ENCODE results near the gene EPC1.

GRCh38 chr10:30000232-30000676 lies 59.1 kb downstream of the JCAD start:
- PRO-cap = no peak

DNA sequence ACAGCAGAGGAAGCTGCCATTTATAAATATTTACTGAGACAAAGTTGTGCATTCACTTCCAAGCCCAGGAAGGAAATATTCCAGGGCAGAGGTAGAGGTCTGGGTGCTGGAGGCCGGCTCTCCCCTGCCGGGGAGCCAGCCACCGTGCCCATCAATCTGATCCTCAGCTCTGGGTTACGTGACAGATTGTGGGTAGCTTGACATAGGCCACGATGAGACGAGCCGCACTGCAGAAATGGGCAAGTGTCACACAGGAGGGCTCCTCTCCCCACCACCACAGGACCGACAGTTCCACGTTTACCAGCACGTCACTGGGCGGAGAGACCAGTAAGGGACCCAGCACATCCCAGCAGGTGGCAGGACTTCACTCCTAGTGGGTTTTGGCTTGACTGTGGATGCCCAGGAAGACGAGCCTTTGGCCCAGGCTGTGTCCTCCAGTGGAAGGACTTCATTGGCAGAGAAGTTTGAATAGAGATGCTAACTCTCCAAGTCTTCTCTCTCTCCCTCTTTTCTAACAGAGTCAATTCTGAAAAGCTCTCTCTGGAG lies 129.2 kb upstream of the JCAD start:
- PRO-cap = no peak

DNA sequence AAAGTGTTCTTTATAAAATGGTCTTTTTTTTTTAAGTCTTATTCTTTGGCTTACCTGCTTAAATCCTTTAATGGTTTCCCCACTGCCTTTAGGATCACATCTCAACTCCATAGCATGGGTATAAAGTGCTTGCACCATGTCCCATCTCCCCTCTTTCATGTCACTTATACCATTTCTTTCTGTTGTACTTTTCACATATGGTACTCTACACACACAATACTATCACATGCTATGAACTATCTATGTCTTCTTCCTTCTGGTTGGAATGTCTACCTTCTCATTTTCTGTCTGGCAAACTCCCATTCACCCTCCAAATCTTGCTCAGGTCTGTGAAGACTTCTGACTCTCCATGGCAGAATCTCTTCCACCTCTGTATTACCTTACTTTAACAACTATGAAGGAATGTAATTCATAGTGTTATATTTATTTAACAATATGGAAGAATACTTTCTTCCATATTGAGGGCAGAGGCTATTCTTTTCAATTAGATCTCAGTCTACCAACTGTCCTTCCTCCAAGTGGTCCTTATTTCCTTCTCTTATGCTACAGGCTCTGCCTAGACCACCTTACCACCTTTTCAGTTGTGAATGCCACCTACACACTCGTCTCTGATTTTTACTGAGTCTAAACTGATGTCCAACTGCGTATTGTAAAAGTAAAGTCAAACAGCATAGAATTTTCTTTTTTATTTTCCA lies 4.9 kb downstream of the MTPAP start:
- PRO-cap = no peak

DNA sequence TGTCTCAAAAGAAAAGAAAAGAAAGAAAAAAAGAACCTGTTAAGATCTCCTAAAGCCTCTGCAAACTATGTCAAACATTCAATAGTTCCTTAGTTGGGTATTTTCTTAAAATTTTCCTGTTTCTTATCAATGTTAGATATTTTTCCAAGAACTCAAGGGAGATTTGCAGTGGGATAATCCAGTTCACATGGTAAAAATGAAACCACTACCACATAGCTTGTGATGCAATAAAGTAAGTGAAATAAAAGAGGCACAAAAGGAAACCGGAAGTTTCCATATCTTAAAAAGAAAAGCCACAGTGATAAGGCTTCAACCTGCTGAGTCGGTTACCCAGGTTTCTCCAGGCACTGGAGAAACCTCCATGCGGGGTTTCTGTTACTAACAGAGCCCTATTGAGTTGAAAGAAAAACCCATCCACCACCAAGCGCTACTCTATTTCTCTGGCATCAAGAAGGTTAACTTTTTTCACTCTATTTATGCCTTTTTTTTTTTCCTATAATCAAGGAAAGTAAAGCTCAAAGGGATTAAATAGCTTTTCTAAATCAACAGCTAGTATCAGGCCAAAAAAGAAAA lies 15.3 kb upstream of the MAP3K8 start:
- PRO-cap = no peak

DNA sequence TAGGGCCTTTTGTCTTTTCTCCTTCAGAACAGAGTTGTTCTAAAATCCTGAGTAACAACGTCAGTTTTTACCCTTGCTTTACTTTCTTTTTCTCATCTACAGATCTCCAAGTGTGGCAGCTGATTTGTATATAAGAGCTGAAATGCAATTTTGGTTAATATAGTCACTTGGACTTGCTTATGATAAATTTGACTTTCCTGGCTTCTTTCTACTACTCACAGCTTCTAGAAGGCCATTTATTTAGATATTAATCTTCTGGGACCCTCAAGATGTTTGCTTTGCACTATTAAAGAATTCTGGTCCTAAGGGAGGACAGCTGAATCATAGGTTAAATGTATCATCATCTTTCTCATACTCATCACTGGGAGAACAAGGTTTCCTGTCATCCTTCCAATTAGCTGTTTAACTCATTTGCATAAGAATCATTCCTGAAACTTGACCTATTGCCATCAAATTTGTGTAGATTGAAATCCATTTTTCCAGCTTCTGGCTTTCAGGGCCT lies 4.0 kb downstream of the MAP3K8 start:
- PRO-cap = no peak

DNA sequence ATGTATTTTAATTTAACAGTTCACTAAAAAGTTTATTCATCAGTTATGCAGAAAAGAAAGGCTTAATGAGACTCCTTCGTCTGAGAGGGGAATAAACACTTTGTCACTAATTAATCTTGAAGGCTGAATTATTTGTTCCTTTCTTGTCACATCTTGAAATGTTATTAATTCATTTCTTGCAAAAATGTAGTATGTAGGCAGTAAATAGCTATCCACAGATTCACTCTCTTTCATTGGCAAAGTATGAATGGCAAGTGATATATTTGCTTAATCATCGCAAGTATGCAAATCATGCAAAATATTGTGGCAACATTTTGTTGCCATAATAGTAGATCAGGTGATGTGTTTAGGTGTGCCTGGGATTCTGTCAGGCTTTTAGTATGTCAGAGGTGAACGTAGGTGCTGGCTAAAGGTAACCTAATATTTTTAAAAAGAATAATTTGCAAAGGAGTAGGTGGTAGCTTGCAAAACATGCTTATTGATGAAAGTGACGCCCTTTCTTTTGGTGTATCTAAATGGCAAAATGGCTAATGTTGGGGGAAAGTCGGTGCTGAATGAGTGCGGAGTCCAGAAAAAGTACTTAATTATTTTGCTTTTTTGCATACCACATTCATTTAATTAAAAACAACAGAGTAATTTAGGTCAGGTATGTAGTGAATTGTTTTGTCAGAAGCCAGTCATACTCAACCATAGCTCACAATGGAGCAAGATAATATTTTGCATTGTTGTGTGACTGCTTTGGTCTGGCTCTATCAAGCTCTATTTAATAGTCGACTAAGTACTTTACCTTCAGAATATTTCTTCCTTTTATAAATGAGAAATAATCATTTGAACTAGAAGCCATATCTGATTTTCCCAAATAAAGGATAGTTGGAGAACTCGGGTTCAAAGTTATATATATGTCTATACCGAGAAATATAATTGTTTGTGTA lies 6.1 kb downstream of the MAP3K8 start:
- PRO-cap = no peak

DNA sequence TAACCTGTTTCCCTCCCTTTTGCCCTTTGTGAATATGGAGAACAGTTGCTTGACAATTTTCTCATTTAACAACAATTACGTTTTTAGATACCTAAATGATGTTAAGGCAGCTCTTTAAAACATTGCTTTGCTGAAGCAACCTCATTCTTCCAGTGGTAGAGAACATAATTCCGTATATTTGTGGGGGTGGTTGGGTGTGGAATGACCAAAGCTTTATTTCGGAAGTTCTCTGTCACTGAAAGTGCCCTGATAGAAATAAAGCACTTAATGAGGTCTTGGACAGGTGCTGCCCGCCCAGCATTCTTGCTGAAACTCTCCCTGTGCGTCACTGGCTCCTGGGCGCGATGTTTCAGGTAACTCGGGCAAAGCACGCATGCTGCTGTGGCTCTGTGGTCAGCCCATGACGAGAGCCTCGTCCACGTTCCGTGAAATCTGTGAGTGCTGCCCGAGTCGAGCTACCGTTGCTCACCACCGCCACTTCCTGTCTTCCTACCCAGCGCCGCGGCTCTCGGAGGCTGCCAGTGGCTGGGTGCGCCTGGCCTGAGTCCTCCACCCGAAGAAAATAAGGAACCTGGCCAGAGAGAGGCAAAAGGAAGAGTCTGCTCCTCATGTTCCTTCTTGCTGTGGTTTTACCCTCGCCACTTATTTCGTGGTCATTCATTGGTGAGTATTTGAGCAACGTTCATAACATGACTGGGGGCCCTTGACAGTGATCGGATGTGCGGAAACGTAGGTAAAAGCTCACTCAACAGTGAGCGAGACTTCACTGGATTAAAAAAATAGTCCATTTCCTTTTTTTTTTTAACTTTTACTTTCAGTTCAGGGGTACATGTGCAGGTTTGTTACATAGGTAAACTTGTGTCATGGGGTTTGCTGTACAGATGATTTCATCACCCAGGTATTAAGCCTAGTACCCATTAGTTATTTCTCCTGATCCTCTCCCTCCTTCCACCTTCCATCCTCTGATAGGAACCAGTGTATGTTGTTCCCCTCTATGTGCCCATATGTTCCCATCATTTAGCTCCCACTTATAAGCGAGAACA lies 95.5 kb downstream of the MAP3K8 start:
- PRO-cap = no peak

DNA sequence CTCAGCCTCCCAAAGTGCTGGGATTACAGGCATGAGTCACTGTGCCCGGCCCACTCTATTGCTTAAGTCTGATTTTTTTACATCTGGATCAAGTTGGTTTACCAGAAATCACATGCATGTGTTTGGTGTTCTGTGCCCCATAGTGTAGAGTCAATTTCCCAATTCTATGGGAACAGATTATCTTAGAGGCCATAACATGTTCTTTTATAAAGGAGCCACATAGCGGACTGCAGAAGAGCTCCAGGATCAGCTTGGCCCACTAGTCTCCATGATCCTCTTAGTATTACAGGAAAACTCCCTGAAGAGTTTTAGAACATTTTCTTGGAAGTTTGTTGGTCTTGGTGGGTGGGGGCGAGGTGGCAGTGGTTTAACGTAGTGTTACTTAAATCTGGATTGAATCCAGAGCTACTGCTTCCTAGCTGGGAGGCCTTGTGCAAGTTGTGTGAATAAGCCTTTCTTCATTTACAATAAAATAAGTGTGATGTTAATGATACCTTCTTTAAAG lies 96.8 kb downstream of the LYZL2 start:
- PRO-cap = no peak

- PRO-cap = no peak
These were observed 190.9 kb downstream of the ZNF438 start for GRCh38 chr10:30840798-30841149.

GRCh38 chr10:31007629-31008171 lies 24.0 kb downstream of the ZNF438 start:
- PRO-cap = no peak

GRCh38 chr10:31014195-31014884 lies 17.3 kb downstream of the ZNF438 start:
- PRO-cap = no peak

GRCh38 chr10:31426504-31426936 lies 107.5 kb downstream of the ZEB1 start:
- PRO-cap = no peak

DNA sequence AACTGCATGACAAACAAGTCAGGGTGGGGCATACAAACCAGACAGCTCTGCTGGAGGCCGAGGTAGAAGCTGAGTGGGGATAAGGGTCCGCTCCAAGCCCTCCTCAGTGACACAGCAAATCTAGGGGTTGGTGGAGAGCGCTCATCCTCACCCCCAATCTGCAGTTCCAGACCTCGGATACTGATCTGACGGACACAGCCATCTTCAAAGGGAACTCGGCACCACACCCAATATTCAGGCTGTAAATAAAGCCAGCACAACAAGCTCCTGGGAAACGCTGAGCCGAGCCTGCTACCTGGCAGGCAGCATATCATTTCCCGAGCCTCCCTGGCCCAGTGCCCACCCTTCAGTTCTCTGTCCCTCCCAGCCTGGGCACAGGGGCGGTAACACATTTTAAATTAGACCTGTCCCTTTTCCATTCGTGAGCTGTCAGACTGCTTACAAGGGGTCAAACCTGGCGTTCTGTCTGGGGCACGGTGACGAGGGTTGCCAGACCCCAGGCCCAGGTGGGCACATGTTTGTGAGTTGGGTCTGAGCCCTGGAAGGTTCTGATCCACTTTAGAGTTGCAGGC lies 250.5 kb downstream of the ARHGAP12 start:
- PRO-cap = no peak

DNA sequence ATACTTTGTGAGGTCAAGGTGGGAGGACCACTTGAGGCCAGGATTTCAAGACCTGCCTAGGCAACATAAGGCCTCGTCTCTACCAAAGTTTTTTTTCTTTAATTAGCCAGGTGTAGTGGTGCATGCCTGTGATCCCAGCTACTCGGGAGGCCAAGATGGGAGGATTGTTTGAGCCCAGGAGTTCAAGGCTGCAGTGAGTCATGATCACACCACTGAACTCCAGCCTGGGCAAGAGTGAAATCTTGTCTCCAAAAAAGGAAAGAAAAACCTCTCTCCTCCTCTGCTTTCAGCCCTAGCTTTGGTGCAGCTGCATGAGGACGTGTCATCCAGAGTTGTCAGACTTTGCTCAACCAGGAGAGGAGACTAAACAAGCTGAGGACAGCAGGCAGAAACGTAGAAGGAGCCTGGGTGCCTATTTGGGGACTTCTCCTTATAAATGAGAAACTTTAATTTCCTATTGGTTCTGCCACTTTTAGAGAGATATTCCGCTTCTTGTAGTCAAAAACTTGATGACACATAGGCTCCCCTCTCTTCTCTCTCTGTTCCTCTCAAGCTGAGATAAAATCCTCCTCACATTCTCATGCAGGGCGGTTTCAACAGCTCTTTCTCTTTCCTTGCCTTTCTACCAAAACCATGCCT lies 205.5 kb downstream of the ARHGAP12 start:
- PRO-cap = no peak

- PRO-cap = bidirectional peak, plus-strand start at chr10:31760422, minus-strand start at chr10:31760080
These were observed 168.9 kb downstream of the ARHGAP12 start for GRCh38 chr10:31759661-31760243.

DNA sequence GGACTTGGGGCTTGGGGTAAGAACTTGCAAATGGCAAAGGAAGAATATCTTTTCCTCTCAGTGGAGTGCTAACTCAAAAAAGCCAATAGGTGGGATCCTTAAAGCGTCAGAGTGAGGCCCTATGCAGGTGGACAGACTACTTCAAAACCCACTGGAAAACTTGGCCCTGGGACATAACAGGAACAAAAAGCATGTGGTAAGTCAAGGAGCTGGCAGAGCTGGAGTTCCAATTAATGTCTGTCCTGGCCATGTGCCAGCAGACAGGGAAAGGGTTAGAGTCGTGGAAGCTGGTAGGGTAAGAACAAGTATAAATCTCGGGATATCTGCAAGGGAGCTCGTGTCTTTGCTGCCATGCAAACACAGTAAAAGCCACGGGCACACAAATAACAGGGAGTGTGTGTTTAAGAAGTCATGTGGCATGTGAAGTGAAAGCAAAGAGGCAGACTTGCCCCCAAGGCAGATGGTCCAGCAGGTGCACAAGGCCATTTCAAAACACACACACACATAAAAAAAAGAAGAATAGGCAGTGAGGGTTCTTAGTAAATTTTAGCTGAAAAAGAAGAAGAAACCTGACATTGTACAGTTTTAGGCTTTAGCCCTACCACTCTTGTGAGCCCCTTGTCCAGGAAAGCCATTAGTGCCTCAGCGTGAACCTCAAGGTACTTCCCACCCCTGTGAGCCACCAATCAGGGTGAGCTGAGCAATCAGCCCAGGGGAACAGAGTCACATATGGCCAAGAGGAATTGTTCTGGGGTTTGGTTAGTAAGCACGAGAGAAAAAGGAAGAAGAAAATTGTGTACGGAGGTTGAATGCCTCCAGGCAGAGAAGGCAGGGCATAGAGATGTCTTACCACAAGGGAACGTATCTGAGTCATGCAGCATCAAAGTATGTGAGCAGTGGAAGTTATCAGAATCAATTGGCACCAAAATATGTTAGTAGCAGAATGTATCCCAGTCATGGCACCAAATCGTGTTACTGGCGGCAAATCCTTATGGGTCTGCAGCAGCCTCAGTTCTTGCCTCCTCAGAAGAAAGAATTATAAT lies 32.8 kb upstream of the ARHGAP12 start:
- PRO-cap = no peak

- PRO-cap = no peak
These were observed 21.7 kb downstream of the KIF5B start for GRCh38 chr10:32034475-32034951.

DNA sequence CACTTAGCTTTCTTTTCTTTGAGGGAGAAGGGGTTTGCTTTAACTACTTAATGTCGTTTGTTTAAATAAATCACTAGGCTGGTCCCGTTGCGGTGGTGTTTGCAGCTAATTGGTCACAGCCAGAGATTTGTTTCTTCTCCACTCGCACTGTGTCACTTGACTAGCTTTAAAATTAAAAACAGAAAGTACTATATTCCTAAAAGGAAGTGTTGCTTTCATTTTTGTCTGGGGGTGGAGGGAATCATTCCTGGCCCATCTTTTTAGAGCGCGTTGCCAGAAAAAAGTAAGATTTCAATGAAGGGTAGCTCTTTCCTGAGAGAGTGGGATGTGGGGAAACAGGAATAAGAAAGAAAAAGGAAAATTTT lies 427 bp upstream of the KIF5B start:
- PRO-cap = no peak

DNA sequence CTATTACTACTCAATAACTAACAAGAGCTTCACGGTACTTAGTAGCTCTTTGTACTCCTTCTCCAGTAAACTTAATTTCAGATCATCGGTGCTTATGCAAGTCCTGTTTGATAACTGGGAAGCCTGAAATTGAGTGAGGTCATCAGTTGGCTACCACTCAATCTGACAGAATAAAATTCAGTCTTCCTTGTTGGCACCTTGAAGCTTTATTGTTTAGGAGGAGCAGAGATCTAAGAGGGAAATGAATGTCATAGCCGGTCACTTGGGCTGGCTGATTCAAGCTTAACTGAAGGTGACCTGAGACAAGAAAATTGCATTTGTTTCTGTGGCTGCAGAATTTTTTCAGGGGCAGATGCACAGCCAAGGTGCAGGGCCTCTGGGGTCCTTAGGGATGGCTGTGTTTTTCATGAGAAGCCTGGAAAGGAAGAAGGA lies 84.8 kb upstream of the KIF5B start:
- PRO-cap = no peak

DNA sequence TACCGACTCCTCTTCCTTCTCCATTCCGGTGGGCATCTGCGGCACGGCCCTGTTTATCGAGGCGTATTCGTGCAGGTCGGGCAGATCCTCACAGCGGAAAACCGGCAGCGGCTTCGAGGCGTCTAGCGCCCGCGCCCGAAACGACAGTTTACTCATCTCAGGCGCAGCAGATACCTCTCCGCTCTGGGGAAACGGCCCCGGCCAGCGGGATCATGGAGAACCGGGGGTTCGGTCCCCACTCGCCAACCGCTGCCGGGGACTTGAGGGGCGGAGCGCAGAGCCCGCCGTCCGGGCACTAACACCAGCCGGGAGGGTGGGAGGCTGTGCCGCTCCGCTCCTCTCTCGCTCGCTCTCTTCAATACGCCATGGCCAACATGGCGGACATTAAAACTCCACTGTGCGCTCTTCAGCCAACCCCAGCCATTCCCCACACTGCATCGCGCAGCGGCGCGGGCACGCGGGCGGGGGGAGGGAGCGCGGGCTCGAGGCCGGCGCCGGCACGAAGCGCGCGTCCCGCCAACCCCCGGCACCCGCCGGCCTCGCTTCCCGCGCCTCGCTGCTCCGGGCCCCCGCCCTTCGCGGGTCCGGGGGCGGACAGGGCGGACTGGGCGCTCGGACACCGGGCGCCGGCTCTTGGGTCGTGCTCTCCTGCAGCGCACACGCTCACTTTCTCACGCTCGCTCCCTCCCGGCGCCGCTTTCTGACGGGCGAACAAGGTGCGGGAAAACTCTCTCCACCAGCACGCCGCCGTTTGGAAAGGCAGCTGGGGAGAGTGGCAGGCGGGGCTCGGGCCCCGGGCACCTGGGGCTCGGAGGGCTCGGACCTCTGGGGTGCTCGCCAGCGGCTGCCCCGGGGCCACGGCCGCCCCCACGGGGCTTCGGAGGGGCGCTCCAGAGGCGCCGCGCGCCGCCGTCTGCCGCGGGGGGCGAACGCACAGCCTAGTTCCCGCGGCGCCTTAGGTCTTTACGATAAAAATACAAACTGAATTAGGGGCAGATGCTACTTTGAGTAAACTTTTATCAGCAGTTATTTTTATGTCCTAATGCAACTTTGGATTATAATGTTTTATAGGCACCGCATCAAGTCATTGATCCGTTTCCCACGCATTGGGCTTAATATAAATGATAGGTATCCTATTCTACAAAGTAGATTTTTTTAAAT lies at the start of gene EPC1:
Gene EPC1, minus strand, starts transcription at position 399 of the 1,161 bp plus-strand sequence.
- PRO-cap = bidirectional peak, plus-strand start at position 464 of the sequence, minus-strand start at position 357 of the sequence; bidirectional peak, plus-strand start at position 529 of the sequence, minus-strand start at position 538 of the sequence